ENCODE measurements around the genes TBC1D3E, SRCIN1, CISD3 and RPL23.

DNA sequence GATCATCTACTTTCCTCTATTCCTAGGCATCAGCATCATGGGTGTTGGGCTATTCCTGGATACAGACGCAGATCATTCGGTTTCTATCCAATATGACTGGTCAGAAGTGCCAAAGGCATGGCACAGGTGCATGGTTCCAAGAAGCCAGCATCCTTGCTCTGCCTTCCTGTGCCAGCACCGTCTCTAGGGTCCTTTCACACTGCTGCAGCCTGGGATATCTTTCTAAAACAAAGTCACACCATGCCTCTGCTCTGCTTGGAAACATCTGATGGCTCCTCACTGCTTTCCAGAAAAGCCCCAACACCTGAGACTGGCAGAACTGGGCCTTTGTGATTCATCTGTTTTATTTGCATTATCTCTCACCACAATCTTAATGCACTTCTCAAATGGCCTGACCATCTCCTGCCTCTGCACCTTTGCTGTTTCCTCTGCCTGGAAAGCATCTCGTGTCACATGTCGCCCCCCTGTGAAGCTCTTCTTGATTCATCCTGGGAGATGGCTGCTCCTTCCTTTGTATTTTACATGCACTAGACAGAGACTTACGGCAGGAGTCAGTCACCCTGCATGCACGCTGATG is 30.1 kb downstream of the HNF1B start:
- PRO-cap: no peak
- RAMPAGE, long total RNA: no peak
- RRBS: no CpG with 5 or more reads among the region's 7 CpGs

GRCh38 chr17:37844494-37845100 is 79.6 kb upstream of the TBC1D3K start:
- PRO-cap: no peak
- RAMPAGE, long total RNA: no peak
- RRBS: no CpG with 5 or more reads among the region's 29 CpGs

DNA sequence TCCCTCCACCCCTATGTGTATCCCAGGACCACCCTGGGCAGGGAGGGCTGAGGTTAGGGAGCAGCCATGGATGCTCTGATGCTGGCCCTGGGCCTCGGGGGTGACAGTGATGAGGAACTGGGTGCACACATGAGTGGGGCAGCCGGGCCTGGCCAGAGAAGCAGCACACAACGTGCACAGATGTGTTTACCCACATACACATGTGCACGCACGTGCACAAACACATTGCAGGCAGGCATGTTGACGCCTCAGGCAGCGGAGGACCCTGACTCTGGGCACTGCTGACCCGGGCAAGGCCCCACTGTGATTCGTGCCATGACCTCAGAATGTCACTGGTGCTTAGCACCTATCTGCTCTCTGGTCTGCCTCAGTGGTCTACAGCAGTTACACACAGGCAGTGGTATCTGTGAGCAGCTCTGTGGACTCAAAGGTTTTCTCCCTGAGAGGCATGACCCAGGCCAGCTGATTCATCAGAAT is at the start of gene TBC1D3E:
TBC1D3E (plus strand) TSS at position 365 of the 477 bp plus-strand sequence.
- PRO-cap: no peak
- RAMPAGE, long total RNA: no peak
- RRBS: no CpG with 5 or more reads among the region's 9 CpGs

DNA sequence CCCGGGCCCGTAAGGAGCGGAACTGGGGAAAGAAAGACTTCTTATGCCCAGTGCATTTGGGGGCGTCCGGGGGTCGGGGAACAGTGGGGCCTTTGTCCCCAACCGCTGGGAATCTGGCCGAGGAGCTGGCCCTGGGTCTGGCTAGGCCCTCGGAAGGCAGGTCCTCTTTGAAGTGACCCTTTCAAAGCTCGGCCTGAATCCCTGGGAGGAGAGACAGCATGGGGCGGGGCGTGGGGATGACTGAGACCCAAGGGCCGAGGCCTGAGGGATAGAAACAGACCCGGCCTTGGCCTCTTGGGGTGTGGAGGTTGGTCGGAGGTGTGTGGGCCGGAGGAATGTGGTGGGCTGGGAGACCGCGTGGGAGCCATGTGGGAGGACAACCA is 6.0 kb downstream of the ARHGAP23 start:
- PRO-cap: no peak
- RAMPAGE, long total RNA: no peak
- RRBS: no CpG with 5 or more reads among the region's 18 CpGs

DNA sequence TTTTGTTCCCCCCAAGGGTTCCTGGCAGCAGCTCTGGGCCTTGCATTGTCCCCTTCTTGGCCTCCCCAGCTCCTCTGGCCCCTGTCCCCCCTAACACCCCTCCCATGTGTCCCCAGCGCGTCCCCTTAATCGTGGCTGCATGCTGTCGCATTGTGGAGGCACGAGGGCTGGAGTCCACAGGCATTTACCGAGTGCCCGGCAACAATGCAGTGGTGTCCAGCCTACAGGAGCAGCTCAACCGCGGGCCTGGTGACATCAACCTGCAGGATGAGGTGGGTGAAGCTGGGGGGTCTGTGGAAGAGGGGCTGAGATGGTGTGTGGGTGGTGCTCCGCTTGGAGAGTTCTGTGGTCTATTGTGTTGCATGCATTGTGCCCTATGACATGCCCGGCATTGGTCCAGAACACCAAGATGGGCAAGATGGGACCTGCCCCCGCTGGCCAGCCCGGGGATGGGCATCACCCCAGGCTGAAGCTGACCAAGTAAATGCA is 54.2 kb downstream of the ARHGAP23 start:
- PRO-cap: no peak
- RAMPAGE, long total RNA: no peak
- RRBS: no CpG with 5 or more reads among the region's 13 CpGs

- PRO-cap: no peak
- RAMPAGE, long total RNA: no peak
- RRBS: no CpG with 5 or more reads among the region's 9 CpGs
Observed at GRCh38 chr17:38484126-38484495, 55.8 kb downstream of the ARHGAP23 start.

DNA sequence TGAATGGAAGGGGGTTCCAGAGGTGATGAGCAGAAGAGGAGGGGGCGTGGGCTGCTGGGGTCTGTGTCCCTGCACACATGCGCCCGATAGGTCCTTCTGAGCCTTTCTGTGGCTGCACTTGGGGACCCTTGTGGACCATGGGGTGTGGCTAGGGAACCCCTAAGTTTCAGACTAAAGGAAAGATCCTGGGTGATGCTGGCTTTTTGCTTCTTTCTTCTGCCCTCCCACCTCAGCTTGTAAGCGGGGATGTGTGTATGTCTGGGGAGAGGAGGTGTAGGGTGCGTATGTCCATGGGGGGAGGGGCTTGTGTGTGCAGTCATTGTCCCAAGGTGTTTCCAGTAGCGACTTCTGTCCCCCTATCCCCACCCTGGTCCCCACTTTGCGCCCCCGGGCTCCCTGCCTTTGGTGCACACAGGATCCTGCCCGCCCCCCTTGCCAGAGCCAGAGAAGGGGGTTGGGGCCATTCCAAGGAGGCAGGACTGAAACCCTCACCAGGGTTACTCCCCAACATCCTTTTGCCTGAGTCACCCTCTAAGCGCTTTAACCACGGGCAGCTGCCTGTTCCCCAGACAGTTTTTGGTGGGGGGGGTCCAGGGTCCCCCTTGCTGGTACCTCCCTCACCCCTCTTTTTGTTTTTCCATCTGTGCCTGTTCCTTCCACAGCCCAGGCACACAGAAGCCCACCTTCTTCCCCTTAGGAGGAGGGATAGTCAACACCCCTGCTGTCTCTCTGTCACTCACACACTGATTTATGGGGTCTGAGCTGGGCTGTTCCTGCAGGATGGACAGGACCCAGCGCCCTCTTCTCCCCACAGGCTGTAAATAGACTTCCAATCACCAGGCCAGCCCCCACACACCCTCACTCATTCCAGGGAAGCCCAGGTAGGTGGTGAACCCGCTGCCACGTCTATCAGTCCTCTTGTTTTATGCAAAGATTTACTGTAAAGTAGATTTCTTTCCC is 83.2 kb downstream of the ARHGAP23 start:
- PRO-cap: no peak
- RAMPAGE, long total RNA: no peak
- RRBS: no CpG with 5 or more reads among the region's 14 CpGs

DNA sequence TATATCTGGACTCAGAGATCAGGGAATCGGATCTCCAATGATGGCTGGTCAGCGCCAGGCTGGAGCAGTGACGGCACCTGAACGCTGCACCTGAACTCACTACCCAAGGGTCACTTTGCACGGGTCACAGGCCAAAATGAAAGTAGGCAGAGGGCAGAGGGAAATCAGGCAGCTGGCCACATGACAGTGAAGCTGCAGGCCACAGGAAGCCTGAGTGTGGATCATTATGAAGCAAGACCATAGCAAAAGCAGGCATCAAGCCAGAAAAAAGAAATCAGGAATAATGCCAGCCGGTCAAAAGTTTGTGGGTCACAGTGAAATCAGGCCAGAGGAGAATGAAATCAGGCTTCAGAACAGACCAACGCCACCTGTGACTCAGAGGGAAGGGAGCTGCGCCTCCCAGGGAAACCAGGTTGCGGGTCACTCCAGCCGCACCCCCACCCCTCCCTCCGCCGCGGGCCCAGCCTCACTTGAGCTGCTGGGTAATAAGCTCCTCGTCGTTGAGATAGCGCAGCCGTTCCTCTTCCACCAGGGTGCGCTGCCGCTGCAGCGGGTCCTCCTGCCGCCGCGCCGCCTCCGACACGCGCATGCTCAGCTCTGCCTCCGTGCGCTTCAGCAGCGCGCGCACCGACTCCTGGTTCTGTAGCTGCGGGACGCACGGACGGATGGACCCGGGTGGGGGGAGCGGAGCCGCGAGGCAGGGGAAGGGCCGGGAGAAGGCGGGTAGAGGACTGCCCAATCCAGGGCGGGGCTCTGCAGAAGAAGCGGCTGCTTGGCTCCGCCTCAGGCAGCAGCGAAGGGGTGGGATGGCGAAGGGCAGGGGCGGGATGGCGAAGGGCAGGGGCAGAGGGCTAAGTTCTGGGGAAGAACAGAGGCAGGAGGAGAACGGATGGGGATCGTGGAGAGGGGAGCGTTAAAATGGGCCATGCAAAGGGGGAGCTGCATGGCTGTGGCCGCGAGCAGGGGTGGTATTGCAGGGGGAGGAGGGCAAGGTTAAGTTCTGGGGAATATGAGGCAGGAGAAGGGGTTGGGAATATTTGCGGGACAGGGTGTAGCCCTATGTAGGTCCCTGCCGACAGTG is 47.7 kb downstream of the SRCIN1 start:
- PRO-cap: no peak
- RAMPAGE, long total RNA: no peak
- RRBS: no CpG with 5 or more reads among the region's 57 CpGs

DNA sequence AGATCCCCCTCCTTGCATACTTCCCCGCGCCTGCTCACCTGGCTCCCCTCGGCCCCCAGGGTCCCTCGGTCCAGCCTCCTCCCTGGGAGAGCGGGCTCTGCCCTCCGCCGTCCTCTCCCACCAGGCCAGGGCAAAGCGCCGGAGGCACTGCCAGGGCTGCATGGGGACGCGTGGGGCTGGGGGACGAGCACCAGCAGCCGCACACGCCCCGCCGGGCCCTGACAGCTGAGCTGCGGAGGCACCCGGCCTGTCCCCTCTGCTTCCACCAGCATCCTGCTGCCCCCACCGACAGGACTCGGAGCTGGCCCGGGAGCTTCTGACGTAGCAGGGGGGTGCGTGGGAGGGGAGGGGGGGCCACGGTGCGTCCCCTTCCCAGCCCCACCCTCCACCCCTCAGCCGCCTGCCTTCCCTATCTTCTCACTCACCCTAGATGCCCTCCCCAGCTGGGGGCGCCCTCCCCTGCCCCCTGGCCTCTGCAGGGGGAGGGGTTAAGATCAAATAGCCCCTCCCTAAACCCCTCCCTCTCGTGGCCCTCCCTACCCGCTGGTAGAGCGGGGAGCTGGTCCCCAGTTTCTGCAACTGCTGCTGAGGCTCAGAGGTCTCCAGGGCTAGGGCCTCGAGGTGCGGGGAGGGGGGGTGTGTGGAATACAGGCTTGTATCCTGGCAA is 1.2 kb downstream of the SRCIN1 start:
- PRO-cap: no peak
- RAMPAGE, long total RNA: no peak
- RRBS: no CpG with 5 or more reads among the region's 32 CpGs

GRCh38 chr17:38605349-38606366 is at the start of gene SRCIN1:
Gene SRCIN1, minus strand, starts transcription at chr17:38605952.
- PRO-cap: no peak
- RAMPAGE, long total RNA: no peak
- RRBS: no CpG with 5 or more reads among the region's 121 CpGs

- PRO-cap: no peak
- RAMPAGE, long total RNA: no peak
- RRBS: no CpG with 5 or more reads among the region's 33 CpGs
Observed at GRCh38 chr17:38656927-38658026, 17.5 kb downstream of the EPOP start.

DNA sequence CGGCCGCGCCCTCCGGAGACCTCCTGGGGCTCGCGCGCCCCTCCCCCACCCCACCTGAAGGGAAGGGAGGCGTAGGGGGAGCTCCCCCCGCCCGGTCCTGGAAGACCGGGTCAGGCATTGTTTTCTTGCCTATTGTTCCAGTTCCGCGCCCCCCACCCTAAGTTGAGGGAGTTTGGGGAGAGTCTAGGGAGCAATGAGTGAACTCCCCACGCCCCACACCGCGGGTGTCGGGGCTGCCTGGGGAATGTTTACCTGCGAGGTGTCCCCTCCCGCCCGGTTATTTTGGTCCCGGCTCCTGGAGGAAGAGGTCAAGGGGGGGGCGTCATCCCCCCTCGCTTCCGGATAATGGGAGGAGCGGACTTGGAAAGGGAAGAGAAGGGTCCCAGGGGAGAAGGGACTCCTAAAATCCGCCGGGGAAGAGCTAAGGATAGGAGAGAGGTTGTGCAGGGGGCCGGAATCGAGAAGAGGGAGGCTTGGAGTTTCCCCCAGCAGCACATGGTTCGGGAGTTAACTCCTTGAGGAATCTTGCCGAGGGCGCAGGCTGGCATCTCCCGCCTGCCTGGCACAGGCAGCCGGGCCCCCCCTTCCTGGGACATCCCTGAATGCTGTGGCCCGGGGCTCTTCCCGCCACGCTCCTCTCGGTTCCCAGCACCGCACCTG is 859 bp downstream of the MLLT6 start:
- PRO-cap: no peak
- RAMPAGE, long total RNA: no peak
- RRBS: no CpG with 5 or more reads among the region's 39 CpGs

DNA sequence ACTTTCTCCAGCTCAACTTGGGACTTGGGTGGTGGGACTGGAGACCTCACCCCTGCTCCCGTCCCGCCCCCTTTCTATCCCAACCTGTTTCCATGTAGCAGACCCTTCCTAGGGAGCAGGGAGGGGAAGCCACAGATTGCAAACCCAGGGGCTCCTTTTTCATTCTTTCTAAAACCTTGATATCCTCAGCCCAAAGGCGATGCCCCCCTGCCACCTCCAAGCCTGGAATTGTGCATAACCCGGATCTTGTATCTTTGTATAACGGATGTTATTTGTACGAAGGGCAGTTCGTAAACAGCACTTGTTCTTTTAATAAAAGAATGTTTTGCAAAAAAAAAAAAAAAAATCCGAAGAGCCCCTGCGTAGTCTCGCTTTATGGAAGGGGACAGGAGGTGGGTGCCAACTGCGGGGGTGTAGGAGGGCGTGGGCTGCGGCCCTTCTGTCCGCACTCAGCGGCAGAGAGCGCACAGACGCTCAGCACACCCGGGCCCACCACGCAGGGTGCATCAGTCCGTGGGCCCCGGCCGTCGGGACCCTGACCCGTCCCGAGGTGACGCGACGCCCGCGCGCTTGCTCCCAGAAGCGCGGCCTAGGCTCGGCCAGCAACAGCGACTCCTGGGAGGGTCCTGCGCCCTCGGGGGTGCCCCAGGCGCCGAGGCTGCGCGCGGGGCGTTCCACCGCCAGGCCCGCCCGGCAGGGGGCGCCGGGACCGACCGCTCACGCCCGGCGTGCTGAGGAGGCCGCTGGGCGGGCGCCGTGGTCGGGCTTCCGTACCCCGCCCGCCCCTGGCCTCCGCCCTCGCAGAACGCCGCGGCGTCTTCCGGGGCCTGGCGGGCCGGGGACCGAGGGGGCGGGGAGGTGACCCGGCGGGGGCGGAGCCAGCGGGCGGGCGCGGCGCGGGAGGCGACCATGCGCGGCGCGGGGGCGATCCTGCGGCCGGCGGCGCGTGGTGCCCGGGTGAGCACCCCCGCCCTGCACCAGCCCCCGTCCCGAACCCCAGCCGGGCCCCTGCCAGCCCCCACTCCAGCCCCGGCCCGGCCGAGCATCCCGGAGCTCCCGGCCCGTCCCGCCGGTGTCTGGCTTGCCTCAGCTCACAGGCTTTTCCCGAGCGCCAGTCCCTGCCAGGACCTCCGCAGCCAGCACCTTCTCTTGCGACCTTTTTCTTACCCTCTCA is at the start of gene CISD3:
CISD3 (plus strand) TSS at position 892 of the 1,174 bp plus-strand sequence.
- PRO-cap: bidirectional peak, plus-strand start at position 881 of the sequence, minus-strand start at position 804 of the sequence
- RAMPAGE, long total RNA: no peak
- RRBS: no CpG with 5 or more reads among the region's 109 CpGs

DNA sequence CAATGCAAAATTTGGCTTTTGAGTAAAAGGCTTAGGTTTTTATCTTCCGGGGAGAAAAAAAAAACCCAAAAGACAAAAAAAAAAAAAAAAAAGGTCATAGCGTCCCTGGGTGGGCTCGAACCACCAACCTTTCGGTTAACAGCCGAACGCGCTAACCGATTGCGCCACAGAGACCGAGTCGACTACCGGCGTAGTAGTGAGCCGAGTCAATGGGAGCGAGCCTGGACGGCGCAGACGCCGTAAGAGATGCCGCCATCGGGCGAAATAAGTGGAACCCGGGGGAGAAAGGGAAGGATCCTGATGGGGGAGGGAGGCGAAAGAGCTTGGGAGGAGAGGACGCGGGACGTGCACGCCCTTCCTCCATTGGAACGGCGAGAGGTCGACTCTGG is 866 bp upstream of the PSMB3 start:
- PRO-cap: bidirectional peak, plus-strand start at position 165 of the sequence, minus-strand start at position 180 of the sequence
- RAMPAGE, long total RNA: no peak
- RRBS: no CpG with 5 or more reads among the region's 31 CpGs

GRCh38 chr17:38765436-38766039 is 13.0 kb downstream of the PSMB3 start:
- PRO-cap: no peak
- RAMPAGE, long total RNA: no peak
- RRBS: no CpG with 5 or more reads among the region's 8 CpGs

DNA sequence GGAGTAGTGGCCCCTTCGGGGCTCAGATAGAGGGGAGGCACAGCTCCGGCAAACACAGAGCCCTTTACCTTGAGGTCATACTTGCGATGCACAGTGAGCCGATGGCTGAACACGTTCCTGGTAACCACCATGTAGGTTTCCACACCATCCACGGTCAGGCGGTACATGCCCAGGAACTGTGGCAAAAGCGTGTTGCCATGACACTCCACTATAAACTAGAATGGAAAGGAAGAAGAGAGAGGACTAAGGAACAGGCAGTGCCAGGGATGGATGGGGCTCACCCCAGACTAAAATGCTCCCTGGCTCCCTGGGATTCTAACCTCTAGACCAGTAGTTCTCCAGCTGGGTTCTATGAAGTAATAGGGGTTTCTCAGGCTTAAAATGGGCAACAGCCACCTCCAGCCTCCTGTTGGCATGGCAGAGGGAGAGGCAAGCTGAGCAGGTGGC is 20.0 kb downstream of the PIP4K2B start:
- PRO-cap: no peak
- RAMPAGE, long total RNA: no peak
- RRBS: no CpG with 5 or more reads among the region's 8 CpGs

- PRO-cap: no peak
- RAMPAGE, long total RNA: no peak
- RRBS: no CpG with 5 or more reads among the region's 17 CpGs
Observed at GRCh38 chr17:38798610-38799142, 680 bp downstream of the PIP4K2B start.

GRCh38 chr17:38848434-38849699 is 4.7 kb downstream of the RPL23 start:
- PRO-cap: no peak
- RAMPAGE, long total RNA: no peak
- RRBS: no CpG with 5 or more reads among the region's 21 CpGs

DNA sequence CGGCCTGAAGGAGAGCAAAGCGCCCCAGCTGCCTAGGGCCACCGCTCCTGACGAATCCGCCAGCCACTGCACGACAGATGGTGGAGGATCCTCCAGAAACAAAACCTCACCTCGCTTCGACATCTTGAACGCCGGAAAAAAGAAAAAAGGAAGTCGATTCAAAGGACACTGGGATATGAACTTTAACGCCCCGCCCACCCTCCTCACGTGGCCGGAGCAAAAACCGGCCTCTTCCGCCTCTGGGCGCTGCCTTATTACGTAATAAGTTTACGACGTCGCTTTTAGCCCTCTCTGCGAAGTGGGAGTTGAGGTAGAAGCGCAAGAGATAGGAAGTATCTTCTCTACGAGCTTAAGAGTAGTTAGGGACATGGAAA is at the start of gene RPL23:
RPL23 (minus strand) TSS at position 134 of the 374 bp plus-strand sequence.
- PRO-cap: bidirectional peak, plus-strand start at position 290 of the sequence, minus-strand start at position 149 of the sequence
- RAMPAGE, long total RNA: start-site peak on the minus strand centred at position 144 of the sequence, 23 bp wide, 3,423 and 77 reads in 2 replicates
- RRBS: under 1% methylated on average over 6 of the region's 25 CpGs

GRCh38 chr17:38870818-38871138 is 920 bp downstream of the LASP1 start:
- PRO-cap: no peak
- RAMPAGE, long total RNA: no peak
- RRBS: 2% methylated on average over 5 of the region's 11 CpGs

All from lung (tissue), 4 donors.